ENCODE data around the gene ATP5IF1.

- RRBS: no CpG with 5 or more reads among the region's 3 CpGs
These were observed 34.9 kb downstream of the AHDC1 start for GRCh38 chr1:27569014-27569425.

- RRBS: no CpG with 5 or more reads among the region's 12 CpGs
These were observed 15.8 kb downstream of the AHDC1 start for GRCh38 chr1:27587897-27588846.

DNA sequence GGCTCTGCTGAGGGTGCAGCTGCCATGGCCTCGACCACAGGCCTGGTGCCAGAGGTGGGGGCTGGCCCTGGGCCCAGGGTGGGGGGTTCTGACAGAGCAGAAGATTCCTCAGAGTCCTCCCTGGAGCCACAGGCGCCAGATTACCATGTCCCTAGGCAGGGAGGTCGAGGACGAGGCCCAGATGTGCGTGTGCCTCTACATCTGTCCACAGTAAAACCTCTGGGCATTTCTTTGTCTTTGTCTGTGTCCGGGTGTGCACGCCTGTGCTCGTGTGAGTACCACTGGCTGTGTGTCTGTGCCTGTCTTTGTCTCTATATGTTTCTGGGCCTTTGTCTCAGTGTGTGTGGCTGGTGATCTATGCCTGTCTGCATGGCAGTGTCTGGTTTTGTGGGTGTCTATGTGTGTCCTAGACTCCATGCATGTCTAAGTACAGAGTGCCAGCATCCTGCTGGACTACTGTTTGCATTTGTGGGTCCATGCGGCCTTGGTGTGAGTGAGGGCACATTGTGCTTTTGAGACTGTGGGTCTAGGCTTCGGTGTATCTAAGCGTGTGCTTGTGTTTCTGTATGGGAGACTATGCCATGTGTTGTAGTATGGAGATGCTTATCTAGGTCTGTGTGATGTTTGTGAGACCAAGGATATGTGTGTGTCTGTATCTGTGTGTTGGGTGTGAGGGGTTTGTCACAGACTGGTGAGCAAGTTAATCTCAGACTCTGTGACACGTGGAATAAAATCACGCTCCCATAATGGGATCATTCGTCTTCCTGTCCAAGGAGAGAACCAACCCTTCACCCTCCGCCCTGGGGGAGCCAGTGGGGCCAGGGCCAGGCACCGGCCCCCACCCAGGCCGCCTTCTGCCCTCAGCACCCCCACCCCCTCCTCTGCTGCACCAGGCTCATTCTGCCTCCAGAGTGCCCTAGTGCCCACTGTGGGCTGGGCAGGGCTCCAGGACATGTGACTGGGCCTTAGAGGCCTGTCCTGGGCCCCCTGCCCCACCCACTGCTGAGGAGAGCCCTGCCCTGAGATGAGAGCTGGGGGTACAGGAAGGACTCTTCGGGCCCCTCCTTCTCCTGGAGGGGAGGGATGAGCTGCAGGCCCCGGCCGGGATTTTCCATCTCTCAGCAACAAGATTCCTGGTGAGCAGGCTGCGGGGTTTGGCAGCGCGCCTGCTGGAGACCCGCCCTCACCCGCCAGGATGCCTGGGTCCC lies 14.5 kb downstream of the AHDC1 start:
- RRBS: no CpG with 5 or more reads among the region's 25 CpGs

DNA sequence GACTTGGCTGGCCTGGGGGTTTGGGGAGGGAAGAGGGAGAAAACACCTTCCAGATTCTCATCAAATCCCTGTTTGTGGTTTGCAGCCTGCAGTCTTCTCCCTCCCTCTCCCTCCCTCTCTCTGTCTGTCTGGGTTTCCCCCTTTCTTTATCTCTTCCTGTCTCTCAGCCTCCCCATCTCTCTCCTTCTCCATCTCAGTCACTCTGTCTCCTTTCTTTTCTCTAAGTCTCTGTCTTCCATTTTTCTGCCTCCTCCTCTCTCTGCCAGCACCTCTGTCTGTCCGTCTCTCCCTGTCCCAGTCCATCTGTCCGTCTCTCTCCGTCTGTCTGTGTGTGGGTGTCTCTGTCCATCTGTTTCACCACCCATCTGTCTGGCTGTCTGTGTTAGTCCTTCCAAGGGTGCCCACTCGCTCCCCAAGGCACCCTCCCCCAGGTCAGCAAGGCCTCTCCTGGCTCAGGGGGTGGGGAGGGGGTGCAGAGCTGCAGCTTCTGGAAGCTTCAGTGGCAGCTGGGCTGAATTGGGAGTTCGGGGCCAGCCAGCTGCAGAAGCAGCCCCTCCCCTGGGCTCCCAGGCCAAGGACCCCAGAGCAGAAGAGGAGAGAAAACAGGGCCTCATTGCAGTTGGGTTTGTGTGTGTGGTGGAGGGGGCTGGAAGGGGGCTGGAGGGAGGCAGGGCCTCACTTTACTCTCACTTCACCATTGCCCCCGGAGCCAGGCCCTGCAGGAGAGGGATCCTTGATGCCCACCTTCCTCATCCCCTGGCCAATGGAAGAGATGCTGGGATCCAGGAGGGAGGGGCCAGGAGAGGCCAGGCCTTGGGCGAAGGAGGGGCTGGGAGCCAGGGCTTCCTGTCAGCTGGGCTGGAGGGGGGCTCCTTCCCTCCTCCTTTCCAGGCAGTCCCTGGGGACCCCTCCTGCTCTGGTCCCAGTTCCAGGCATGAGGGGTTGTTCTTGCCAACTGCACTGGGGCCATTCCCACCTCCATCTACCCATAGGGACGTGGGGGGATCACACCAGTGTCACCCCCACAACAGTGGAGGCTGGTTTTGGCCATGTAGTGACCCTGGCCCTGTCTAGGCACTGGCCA lies 5.9 kb downstream of the AHDC1 start:
- RRBS: no CpG with 5 or more reads among the region's 8 CpGs

DNA sequence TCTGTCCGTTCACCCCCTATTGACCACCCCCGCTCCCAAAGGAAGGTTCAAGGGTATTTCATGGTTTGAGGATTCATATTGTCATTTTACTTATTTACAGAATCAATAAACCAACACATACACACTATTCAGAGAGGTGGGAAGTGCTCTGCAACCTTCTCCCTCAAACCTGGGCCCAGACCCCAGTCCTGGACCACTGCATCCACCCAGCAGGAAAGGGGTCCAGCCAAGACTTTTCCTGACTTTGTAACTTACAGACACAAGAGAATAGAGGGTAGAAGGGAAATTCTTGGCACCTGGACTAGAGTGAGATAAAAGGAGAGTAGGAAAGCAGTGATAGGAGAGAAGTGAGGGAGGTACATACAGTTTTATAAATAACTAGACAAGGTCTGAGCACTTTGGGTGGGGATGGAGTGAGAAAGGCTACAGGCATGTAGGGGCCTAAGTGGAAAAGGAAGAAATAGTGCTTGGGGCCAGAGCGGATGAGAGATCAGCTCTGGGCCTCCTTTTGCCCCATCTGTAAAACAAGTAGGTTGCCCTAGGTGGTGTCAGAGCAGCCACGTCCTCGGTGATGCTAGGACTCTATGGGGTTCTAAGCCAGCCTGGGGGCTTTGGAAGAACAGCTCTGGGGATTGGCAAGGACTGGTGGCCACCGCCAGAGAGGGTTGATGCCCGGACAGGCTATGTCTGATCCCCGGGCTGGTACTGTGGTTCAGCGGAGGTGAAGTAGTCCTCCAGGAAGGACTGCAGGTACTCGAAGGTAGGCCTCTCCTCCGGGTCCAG lies 8.5 kb upstream of the AHDC1 start:
- RRBS: 81% methylated on average over 4 of the region's 11 CpGs

- RRBS: no CpG with 5 or more reads among the region's 34 CpGs
These were observed 317 bp upstream of the FAM76A start for GRCh38 chr1:27725423-27725865.

GRCh38 chr1:27869019-27869910 lies 3.1 kb upstream of the THEMIS2 start:
- RRBS: no CpG with 5 or more reads among the region's 15 CpGs

GRCh38 chr1:28104892-28105639 lies 16.7 kb upstream of the EYA3 start:
- RRBS: no CpG with 5 or more reads among the region's 11 CpGs

- RRBS: no CpG with 5 or more reads among the region's 15 CpGs
These were observed 4.0 kb downstream of the PTAFR start for GRCh38 chr1:28172292-28173120.

DNA sequence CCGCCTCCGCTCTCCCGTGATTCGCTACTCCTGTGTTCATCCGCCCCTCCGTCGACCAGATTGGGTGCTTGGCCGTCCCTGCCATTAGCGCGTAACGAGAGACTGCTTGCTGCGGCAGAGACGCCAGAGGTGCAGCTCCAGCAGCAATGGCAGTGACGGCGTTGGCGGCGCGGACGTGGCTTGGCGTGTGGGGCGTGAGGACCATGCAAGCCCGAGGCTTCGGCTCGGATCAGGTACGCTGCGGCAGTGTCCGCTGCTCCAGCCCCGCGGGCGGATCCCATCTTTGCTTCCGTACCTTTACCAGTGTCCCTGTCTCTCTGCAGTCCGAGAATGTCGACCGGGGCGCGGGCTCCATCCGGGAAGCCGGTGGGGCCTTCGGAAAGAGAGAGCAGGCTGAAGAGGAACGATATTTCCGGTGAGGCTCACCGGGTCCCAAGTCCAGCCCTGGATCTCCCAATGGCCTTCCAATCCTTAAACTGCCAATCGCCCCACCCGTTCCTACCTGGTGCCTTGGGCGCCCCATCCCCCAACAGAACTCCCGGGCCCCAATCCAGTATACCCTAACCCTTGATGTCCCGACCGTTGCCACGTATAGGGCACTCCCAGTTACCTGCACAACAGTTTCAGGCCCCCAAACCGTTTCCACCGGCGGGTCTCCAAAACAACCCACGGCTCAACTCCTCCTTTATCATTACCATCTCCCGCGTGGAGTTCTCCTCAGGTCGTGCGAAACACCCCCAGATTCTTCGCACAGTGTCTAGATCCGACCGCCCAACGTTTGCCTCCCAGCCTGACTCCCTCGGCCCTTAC lies at the start of gene ATP5IF1:
TSS of gene ATP5IF1 (plus strand) at position 87 of the 810 bp plus-strand sequence.
- RRBS: 2% methylated on average over 7 of the region's 62 CpGs

GRCh38 chr1:28517530-28518777 lies 12.1 kb downstream of the RCC1 start:
- RRBS: 1% methylated on average over 48 of the region's 104 CpGs

DNA sequence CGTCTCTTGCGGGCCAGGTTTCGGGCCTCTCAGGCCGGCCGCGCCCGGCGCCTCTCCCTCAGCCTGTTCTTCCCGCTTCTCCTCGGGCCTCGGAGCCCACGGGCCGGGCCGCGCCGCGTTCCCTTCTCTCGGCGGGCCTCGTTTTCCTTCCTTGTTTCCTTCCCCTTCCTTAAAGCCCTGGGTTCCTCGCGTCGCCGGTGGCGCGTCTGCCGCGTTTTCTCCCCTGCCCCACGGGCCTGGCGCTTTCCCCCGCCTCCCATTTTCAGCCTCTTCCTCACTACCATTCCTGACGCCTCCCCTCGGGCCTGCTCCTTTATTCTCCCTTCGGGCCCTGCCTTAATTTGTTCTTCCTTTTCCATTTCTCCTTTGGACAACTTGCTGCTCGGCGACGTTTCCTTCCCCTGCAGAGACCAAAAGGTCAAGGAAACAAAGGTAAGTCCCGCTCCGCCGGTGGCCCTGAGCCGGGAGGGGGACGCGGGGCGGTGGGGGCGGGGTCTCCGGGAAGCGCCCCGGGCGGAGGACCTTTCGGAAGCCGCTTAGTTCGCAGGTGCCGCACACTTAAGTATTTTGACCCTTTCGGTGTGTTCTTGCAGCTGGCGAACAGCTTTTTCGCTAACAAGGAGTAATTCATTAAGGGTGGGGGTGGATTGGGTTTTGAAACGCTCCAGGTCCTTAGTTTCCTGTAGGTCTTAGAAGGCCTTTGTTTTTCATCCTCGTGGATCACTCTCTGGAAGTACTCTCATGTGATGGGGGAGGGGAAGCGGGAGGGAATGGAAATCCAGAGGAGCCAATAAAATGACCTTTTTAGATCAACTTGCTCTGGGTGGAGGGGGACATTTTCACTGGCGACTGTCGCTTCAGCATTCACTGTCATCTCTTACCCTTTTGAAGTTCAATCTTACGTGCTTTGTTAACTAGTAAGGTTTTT lies 775 bp downstream of the YTHDF2 start:
- RRBS: 1% methylated on average over 24 of the region's 62 CpGs

GRCh38 chr1:28887319-28888685 lies 26.6 kb upstream of the EPB41 start:
- RRBS: 1% methylated on average over 20 of the region's 69 CpGs

DNA sequence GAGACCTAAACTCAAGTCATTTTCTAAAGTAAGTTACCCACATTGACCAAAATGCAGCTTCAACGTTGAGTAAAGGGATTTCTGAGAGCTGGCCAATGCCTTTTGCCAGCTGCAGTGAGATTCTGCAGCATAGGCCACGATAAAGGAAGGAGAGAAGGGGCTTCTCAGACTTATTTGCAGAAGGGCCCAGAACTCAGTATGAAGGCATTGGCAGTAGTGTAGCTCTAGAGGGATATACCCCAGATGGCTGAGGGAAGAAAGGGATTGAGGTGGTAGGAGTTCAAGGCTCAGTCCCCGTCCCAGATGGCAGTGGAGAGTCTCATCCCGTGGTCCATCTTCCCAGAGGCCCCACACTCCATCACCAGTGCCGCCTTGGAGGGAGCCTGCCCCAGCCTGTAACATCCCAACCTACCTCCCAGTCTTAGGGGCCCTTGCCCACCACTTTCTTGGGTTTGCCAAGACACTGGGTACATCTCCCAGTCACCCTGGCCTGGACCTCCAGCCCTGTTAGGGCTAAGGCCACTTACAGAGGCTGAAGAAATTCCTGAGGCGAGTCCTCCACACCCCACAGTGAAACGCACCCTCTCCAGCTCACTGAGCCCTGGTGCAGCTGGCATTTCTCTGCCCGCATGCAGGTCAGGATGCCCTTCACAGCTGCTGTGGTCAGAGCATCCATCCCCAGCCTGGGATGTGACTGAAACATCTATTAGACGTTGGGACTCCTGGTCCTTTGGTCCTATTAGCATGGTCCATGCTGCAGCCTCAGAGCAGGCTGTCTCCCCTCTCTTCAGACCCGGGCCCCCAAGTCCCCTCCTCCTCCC lies 3.4 kb downstream of the TMEM200B start:
- RRBS: no CpG with 5 or more reads among the region's 10 CpGs

GRCh38 chr1:29124237-29125103 lies 767 bp upstream of the TMEM200B start:
- RRBS: 4% methylated on average over 48 of the region's 84 CpGs

DNA sequence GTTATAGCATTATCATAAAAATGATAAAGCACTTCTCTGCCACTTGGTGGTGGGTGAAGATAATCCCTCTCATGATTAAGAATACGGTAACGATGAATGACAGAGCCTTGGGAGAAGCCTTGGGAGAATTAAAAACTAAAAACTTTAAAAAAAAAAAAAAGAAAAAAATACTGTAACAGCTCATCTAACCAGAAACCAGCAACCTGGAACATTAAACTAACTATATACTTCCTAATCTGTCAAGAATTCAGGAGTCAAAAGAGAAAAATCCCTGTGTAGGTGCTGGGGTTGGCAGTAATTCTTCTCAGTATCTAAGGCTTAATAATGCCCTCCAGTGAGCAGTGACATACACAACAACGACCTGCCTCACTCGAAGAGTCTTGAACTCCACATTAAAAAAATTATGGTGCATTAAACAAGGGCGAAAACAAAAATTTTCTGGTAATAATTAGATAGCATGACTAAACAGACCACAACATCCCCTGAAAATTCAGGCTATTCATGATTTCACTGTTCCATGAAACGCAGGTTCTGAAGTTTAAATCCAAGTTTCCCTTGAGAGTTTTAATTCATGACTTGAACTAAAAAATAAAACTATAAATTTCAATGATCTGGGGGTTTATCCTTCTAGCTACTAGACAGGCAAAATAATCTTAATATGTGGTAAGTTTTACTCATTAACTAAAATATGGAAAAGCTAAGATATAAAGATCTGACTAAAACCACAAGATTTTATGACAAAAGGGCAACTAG lies 5.2 kb downstream of the SRSF4 start:
- RRBS: no CpG with 5 or more reads among the region's 6 CpGs

- RRBS: no CpG with 5 or more reads among the region's 5 CpGs
These were observed 22.5 kb downstream of the PTPRU start for GRCh38 chr1:29258697-29259248.

- RRBS: no CpG with 5 or more reads among the region's 22 CpGs
These were observed 113.6 kb downstream of the PTPRU start for GRCh38 chr1:29349845-29350450.

GRCh38 chr1:30084720-30084980 lies 638.7 kb downstream of the MATN1 start:
- RRBS: no CpG with 5 or more reads among the region's 3 CpGs

DNA sequence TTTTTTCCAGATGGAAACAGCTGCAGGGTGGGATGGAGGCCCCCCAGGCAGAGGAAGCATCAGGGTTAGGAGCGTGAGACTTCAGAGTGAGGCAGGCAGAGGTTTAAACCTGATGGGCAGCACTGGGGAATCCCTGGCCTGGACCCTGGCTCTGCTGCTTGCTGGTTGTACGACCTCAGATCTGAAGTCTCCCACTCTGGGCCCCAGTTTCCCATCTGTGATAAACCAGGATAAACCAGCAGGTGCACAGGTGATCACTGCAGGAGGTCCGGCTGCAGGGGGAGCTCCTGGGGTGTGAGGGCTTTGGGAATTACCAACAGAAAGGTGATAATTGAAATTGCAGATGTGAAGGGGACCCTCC lies 237.7 kb downstream of the MATN1 start:
- RRBS: no CpG with 5 or more reads among the region's 3 CpGs